H4 (cell line): ENCODE measurements around a stretch of chr2.

GRCh38 chr2:100270530-100271631 lies 51.4 kb downstream of the LONRF2 start:
- RAMPAGE, long total RNA = no peak

DNA sequence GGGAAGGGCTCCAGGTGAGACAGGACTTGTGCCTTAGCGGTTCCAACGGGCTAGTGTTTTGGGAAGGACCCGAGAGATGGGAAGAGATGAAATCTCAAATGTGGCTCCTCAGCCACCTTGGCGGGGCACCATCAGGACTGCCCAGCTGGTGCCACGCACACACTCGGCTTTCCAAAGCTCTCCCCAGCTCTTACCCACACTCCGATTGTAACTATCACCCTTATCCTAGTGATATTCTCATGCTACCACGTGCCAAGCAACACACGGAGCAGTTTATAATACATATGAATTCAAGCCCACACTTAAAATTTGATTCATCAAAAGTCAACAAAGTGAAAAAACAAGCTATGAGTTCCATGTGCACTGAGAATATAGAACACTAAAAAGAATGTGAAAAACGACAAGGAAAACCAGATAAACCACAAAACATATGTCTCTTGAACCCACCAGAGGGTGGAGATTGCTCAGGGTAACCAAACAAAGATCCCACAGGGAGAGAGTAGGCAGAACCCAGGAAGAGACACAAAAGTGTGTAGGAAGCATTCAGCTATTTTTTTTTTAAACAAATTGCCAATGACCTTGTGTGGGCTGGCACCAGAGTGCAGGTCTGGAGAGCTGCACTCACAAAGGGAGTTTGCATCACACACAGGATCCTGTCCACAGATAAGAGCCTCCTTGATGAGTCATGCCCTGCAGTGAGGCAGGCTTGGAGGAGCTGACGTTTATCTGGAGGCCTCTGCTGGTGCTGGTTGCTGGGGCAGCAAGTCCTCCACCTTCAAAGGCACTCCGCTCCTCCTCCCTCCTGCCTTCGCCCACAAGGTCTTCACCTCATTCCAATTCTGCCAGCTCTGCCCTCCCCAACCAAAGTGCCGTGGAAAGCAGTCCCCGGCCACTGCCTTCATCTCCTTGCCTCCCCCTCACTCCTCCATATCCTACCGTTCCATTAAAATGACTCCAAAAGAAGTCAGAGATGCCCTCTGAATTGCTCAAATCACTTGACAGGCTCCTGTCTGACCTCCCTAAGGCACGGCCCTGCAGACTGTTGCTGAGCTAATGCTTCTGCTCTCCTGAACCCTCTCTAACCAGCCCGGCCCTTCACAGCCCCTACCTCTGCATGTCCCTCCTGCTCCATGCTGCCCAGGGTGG lies 31.3 kb downstream of the LONRF2 start:
- RAMPAGE, long total RNA = no peak

DNA sequence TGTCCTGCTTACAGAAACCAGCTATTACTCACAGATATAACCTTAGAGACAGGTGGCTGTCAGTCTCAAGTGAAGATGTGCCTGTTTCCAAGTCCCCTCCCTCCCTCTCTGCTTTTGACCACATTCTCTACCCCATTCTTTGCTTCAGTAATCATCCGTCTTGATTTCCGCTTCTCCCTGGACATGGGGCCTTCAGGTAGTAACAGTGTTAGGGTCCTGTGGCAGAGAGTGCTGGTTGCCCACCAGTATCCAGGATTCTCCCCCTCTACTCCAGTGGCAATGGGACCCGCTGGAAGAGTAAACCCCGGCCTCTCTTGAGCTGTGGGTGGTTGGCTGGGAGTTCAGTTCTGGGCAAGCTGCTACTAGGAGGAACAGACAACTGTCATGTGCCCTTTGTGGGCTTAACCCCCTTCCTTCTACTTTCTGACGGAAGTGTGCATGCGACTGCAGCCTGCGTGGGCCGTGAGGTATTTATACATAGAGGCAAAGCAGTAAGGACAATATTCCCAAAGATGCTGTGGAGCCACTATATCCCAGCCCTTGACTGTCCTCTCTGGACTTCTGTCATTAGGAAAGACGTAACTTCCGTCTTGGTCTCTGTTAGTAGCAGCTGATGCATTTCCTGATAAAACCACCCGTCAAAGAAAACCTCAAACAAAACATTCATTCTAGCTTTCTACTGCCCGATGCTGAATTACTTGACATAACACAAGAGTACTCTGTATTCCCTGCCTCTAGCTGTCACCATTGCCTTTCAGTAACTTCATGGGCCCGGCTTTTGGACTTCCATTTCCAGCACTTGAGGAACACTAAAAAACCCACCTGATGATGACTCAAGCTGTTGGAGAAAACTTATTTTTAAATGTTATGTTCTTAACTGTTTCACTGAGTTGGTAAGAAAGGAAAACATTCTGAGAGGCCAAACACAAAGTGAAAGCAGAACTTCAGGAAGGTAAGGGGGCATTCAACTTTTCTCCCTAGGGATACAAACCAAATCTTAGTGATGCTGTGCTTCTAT lies 18.0 kb downstream of the PDCL3 start:
- RAMPAGE, long total RNA = no peak

GRCh38 chr2:100742127-100743252 lies 77.4 kb upstream of the NPAS2 start:
- RAMPAGE, long total RNA = no peak

GRCh38 chr2:100861157-100861753 lies 41.3 kb downstream of the NPAS2 start:
- RAMPAGE, long total RNA = no peak

GRCh38 chr2:100871785-100872390 lies 51.9 kb downstream of the NPAS2 start:
- RAMPAGE, long total RNA = no peak

DNA sequence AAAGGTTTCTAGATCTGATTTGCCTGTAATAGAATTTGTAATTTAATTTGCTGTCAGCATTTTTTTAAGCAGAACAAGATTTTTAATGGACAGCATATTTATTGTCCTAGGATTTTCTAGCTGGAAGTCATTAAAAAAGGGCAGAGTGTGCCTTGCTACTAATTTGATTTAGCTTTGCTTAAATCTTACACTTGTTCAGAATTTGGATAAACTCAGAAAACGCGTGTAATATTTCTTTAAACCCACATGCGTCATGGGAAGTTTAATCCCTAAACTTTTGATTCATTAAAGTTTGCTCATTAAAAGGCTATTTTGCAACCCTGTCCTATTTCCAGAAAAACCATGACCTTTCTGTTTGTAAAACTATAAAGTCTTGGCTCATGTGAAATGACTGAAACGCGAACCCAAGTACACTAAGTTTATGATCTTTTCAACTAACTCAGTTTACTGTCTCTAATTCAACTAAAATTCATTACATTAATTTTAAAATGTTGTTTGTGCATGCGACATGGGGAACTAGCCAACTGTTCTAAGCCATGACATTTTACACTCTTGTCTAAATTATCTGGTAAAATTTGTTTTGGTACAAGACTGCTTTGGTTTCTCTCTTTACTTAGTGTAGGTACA lies 3.9 kb upstream of the RPL31 start:
- RAMPAGE, long total RNA = no peak

DNA sequence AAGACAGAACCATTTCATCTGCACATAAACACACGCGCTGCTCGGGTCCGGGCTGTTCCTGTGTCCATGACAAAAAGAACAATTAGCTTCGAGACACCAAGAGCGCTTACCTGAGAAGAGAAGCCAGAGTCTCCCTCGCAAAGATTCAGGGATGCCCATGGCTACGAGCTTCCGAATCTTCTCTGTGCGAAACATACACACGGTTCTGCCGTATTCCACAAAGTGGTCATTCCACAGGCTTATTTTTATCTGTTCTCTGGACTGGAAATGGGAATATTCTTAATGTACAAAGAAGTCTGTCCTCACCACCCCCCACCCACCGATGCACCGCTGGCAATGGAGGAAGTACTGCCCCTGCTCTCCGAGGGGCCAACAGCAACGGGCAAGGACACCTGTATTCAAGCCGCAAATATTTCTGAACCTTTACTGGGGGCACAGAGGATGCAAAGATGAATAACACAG lies 33.9 kb downstream of the RPL31 start:
- RAMPAGE, long total RNA = no peak

GRCh38 chr2:101110395-101110878 lies 40.7 kb downstream of the TBC1D8 start:
- RAMPAGE, long total RNA = no peak

- RAMPAGE, long total RNA = no peak
These were observed 26.3 kb downstream of the TBC1D8 start for GRCh38 chr2:101124368-101125795.

DNA sequence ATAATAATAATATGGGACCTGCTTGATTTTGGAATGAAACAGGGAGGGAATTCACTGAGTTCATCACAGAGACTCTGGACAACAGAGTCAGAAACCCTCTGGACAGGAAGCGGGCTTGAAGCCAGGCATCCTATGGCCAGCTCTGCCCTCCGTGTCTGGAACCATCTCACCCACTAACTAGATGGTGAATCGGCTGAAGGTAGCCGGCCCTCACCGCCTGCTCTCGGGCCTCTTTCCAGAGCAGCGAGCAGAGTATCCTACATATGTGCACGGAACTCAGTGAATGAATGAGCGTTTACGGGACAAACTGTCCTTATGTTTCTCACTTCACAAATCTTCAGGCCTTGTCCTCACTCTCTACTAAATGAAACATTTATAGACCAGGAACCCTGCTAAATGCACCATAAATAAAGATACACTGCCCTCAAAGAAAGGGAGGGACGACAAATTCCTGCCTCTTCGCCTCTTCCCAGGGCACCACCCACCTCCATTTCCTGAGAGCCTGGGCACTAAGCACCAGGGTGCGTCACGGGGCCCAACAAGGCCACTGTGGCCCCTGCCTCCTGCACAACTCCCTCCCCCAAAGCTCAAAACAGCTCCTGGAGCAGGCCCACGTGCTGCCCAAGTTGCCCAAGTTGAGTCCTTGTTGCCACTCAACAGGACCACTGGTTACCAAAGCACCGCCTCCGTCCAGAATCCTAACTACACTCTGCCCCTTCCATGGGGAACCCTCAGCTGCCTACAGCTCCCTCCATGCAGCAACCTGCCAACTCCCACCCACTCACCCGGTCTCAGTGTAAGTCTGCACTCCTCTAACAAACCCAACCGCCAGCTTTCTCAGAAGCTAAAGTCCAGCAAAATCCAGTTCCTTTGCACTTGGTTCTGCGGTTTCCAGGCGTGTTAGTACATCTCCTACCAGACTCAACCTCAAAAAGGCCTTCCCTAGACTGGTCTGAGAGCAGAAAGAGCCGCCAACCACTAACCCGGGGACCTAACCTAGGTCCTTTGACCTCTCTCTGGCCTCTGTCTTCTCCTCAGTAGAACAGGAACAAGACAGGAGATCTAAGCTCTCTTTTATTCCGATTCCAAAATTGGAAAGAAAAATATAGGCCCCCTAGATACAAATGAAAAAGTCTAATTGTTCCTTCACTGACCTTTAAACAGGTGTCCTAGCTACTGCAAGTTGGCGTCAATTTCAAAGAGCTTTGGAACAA lies 1.5 kb downstream of the TBC1D8 start:
- RAMPAGE, long total RNA = no peak

GRCh38 chr2:101207189-101207785 lies 45.4 kb upstream of the CNOT11 start:
- RAMPAGE, long total RNA = no peak

DNA sequence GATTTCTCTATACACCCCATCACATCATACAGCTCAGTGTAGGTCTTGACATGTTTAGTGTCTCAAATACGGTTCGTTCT lies 855 bp downstream of the CNOT11 start:
- RAMPAGE, long total RNA = no peak

GRCh38 chr2:101253781-101254393 lies 1.2 kb downstream of the CNOT11 start:
- RAMPAGE, long total RNA = no peak

DNA sequence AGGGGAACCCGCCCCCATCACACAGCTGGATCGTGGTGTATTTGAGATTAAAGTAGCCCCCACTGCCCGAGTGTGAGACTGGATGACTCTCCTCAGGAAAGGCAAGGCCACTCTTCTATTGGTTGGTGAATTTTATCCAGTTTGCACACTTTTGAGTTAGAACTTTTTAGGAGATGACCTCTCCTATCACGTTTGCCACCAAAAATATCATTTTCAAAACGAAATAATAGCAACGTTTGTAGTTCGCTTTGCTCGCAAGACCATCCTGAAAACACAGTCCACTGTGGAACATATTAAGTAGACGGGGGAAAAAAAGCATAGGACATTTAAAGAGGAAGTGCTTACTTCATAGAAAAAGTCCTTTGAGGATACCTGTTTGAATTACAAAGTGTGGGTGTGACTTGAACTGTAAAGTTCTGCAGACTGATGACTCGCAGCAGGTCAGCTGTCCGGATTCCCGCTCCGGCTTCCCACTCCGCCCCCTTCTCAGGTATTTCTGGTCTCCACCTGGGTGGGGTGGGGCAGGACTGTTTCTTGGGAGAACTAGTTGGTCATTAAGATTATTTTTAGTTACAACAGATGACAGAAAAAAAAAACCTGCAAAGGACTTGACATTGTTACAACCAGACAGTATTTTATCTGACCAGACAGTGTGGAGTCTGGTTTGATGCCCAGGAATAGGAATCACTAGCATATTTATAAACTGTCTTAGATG lies 13.2 kb downstream of the CNOT11 start:
- RAMPAGE, long total RNA = no peak

- RAMPAGE, long total RNA = no peak
These were observed 16.5 kb downstream of the CNOT11 start for GRCh38 chr2:101268744-101269995.

- RAMPAGE, long total RNA = no peak
These were observed 1.1 kb downstream of the RNF149 start for GRCh38 chr2:101307493-101307808.

DNA sequence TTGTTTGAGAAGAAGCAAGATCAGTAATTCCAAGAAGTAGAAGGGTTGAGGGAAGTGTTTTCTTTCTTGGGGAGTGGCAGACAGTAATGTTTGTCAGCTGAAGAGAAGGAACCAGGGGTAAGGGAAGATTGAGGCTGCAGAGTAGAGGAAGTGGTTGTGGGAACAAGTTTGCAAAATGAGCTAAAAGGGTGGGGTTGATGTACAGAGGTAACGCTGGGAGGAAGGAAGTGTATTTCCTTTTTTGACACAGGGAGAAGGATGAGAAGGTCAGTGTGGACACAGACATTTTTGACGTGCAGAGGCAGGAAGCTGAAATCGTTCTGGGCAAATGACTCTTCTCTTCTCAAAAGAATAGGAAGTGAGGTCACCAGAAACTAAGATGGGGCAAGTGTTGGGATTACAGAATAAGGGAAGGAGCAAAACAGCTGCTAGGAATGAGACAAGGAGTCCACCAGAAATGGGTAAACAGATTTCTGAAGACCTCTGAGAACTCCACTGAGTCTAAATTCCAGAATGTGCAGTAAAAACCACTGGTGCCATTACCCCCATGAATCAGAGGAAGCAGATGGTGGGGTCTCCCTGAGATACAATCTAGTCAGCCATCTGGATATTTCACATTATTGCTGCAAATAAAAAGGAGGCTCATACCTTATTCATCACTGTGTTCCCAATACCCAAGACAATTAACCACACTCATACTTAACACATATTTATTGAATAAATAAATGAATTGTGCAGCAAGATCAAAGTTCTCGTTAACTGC lies 20.1 kb upstream of the RNF149 start:
- RAMPAGE, long total RNA = no peak

- RAMPAGE, long total RNA = no peak
These were observed 144.8 kb downstream of the MAP4K4 start for GRCh38 chr2:101842333-101842734.

DNA sequence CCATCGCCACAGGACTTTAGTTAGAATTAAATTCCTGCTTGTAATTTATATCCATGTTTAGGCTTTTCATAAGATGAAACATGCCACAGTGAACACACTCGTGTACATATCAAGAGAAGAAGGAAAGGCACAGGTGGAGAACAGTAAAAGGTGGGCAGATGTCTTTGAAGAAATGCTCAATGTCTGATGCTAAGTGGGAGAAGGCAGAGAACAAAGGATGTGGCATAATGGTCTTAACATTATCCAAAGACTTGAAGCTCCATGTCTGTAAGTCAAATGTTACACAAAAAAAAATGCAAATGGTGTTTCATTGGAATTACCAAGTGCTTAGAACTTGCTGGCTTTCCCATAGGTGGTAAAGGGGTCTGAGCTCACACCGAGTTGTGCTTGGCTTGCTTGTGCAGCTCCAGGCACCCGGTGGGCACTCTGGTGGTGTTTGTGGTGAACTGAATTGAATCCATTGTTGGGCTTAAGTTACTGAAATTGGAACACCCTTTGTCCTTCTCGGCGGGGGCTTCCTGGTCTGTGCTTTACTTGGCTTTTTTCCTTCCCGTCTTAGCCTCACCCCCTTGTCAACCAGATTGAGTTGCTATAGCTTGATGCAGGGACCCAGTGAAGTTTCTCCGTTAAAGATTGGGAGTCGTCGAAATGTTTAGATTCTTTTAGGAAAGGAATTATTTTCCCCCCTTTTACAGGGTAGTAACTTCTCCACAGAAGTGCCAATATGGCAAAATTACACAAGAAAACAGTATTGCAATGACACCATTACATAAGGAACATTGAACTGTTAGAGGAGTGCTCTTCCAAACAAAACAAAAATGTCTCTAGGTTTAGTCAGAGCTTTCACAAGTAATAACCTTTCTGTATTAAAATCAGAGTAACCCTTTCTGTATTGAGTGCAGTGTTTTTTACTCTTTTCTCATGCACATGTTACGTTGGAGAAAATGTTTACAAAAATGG lies 98.0 kb upstream of the IL1R2 start:
- RAMPAGE, long total RNA = no peak